Measurements from ENCODE around the genes NNT and HCN1.

GRCh38 chr5:41181845-41182603 is 31.3 kb downstream of the C6 start:
- RRBS: no CpG with 5 or more reads among the region's 5 CpGs

GRCh38 chr5:41925444-41926121 is 502 bp downstream of the FBXO4 start:
- RRBS: 3% methylated on average over 5 of the region's 34 CpGs

GRCh38 chr5:42432353-42432761 is 9.1 kb downstream of the GHR start:
- RRBS: no CpG with 5 or more reads among the region's 2 CpGs

- RRBS: no CpG with 5 or more reads among the region's 4 CpGs
Measured at GRCh38 chr5:42515489-42516032, 92.3 kb downstream of the GHR start.

GRCh38 chr5:42554349-42554769 is 131.1 kb downstream of the GHR start:
- RRBS: no CpG with 5 or more reads among the region's 2 CpGs

GRCh38 chr5:42555745-42556409 is 132.6 kb downstream of the GHR start:
- RRBS: no CpG with 5 or more reads among the region's 8 CpGs

GRCh38 chr5:42858521-42859151 is 46.9 kb upstream of the SELENOP start:
- RRBS: no CpG with 5 or more reads among the region's 7 CpGs

DNA sequence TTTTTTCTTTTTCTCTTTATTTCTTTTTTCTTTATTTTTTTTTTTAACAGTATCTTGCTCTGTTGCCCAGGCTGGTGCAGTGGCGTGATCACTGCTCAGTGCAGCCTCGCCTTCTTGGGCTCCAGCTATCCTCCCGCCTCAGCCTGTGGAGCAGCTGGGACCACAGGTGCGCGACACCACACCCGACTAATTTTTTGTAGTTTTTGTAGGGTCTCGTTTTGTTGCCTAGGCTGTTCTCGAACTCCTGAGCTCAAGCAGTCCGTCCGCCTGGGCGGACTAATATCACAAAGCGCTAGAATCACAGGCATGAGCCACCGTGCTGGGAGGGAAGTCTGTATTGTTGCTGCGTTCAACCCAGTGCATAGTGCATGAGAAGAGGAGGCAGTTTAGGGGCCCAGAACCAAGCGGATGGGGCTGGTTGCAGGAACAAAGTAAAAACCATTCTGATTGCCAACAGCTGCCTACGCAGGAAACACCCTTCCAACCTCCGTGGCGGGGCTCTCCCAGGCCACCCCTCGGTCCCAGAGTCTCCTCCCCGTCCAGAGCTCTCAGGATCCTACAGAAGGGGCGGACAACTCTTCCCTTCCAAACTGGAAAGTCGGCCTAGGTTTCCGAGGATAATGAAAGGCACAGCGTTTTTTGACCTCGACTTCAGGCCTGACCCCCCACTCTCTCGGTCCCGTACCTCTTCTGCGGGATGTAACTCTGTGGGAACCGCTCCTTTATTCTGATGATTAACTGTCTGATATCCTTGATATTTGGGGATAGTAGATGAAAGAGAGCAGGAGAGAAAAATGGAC is 87.1 kb downstream of the ANXA2R start:
- RRBS: no CpG with 5 or more reads among the region's 29 CpGs

DNA sequence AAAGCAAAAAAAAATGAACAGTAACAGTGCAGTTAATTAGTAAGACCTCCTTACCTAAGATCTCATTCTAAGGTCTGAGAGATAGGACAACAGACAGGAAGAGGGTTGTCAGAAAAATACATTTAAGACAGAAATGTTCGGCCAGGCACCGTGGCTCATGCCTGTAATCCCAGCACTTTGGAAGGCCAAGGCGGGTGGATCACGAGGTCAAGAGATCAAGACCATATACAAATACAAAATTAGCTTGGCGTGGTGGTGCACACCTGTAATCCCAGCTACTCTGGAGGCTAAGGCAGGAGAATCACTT is 77.8 kb downstream of the ANXA2R start:
- RRBS: no CpG with 5 or more reads among the region's 5 CpGs

- RRBS: no CpG with 5 or more reads among the region's 7 CpGs
Measured at GRCh38 chr5:42990739-42991388, 49.3 kb downstream of the ANXA2R start.

DNA sequence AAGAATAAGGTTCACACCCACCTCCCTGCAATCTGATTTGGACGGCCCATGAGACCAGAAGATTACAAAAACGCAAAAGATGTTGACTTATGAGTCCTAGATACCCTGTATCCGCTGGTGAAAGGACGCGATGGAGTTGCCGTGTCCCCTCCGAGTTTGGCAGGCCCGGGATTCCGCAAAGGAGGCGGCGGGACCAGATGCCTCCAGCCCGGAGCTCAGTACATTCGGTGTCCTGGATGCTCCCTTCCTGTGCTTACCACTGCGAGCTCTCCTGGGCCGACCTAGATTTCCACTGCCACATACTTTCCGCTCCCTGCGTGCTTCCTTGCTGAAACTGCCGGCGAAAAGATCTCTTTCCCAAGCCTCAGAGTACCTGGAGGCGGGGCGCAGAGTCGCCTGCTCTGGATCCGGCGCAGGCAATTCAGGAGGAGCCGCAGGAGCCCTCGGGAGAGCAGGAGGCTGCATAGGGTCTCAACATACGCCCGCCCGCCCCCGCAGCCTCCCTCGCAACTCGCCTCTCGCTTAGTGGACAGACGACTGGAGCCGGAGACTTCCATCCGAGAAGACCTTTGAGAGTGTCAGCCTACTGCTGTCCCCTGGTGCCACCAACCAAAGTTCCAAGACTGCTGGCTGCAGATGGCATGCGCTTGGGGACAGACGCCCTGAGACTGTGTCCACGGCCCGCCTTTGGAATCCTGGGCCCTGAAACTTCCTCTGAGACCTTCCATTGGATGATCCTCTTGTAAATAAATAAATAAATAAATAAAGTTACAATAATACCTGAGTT is 39.8 kb downstream of the ANXA2R start:
- RRBS: 37% methylated on average over 4 of the region's 40 CpGs

- RRBS: no CpG with 5 or more reads among the region's 23 CpGs
Measured at GRCh38 chr5:43038364-43039055, 1.6 kb downstream of the ANXA2R start.

DNA sequence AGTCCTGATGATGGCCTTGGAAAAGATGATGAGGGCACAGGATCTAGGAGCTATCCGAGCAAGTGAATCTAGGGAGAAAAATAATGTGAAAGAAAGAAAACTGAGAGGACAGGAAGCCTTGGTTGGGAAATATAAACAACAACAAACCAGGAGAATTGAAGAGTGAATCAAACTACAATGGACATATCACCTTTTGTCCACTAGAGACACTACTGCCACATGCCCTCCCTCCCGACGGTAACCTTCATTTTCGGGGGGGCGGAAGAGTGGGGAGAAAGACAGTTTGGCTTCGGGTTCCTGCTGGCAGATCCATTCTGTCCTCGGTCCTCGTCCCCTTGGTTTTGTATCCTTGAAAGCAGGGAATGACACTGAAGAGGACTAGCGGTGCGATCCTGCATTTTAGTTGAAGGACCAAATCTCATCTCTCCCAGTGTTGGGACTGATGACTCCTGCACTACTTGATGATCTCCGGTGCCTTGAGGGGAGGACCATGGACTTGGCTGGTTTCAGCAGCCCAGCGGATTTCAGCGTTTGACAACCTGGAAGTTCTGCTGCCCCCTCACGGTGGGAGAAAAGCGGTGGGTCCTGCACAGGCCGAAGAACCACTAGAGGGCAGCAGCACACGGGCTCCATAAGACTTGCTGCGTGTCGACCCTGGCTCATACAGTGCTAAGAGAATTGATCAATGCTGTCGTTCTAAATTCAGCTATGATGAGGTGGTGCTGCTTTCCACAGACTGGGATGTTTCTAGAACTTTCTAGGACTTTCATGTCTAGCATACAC is 15.2 kb upstream of the ZNF131 start:
- RRBS: no CpG with 5 or more reads among the region's 20 CpGs

DNA sequence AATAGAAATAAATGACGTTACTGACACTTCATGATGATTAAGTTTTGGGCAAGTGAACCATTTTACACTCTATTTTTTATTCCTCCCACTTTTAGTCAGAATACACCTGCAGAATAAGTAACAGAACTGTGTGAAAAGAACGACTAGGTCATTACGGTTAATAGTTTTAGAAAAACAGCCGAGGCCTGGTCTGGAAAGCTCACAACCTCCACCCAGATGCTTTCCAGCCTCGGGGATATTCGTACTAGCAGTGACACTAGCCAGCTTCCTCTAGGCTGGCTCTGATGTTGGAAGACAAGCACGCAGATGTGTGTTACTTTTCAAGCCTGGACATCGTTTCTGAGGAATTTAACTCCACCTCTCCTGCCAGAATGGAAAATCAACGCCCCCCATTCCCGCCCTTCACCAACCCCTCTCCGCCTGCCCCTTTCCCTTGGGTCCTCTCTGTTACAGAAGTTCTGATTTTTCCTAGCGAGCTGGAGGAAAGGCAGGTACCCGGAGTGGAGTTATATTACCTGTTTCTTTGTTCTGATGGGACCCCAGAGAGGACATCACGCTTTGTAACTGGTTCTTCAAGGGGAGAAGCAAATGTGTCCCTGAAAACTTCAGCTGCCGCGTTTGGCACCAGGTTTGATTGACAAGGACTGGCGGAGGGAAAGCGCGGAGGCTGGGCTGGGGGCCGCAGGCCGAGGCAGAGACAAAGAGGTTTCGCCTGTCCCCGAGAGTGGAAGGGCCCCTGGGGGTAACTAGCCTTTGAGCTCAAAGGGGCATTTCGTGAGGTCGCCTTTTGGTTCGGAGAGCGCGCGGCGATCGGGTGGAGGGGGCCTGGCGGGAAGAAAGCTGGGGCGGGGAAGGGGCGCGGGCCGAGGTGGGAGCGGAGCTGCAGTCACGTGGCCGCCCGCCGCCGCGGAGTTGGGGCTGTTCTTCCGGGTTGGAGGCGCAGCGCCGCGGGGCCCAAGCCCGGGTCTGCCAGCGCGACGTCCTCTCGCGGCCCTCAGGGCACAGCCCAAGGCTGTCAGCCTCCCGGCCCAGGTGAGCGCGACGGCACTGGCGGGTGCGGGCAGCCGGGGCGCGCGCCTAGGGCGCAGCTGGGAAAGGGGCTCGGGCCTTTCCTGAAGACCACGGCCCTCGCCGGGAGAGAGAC is at the start of gene NNT:
Gene NNT, plus strand, starts transcription at position 918 of the 1,144 bp plus-strand sequence.
- RRBS: 1% methylated on average over 21 of the region's 69 CpGs

DNA sequence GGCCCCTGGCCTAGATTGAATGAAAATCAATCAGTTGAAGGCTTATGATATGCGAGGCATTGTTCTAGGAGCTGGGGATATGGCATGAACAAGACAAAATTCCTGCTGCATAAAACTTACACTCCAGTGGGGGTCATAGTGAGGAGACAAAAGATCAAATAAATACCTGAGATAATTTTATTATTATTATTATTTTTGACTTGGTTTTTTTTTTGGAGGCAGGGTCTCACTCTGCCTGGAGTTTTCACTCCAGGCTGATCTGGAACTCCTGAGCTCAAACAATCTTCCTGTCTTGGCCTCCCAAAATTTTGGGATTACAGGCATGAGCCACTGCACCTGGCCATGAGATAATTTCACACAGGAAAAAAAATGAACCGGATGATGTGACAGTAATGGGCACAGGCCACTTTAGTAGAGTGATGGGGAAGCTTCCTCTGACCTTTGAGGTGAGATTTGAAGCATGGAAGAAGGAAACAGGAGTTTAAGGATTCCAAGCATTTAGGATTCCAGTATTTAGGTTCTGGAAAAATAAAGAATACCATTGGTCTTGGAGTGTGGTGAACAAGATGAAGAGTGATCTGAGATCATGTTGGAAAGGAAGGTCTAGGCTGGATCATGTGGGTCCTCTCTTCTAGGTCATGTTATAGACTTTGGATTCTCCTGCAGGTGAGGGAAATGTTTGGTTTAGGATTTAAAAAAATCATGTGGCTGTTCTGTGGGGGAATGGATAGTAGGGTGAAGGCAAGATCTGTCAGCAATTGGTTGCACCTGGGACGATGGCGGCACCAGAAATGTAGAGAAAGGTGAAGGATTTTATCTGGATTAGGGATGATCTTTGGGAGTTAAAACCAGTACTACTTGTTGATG is 18.6 kb downstream of the NNT start:
- RRBS: no CpG with 5 or more reads among the region's 4 CpGs

DNA sequence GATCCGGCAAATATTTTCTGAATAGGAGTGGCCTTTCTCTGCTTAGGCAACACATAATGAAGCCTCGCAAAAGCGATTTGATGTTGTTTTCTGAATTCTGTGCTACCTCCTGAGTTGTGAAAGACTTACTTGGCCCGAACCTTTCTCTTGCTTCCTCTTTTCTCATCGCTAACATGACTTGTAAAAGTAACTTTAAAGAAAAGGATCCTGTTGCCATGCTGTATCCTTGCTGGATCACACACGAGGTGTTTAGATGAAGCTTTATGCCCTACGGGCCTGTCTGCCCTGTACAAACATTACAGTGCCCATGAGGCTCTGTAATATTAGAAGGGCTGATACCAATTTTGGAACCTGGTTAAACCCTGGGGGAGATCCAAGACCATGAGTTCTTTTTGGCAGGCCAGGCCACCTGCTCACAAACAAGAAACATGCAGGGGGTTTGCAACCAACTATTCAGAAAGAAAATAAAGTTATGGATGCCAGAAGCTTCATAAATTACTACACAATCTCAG is 149.9 kb upstream of the FGF10 start:
- RRBS: no CpG with 5 or more reads among the region's 7 CpGs

DNA sequence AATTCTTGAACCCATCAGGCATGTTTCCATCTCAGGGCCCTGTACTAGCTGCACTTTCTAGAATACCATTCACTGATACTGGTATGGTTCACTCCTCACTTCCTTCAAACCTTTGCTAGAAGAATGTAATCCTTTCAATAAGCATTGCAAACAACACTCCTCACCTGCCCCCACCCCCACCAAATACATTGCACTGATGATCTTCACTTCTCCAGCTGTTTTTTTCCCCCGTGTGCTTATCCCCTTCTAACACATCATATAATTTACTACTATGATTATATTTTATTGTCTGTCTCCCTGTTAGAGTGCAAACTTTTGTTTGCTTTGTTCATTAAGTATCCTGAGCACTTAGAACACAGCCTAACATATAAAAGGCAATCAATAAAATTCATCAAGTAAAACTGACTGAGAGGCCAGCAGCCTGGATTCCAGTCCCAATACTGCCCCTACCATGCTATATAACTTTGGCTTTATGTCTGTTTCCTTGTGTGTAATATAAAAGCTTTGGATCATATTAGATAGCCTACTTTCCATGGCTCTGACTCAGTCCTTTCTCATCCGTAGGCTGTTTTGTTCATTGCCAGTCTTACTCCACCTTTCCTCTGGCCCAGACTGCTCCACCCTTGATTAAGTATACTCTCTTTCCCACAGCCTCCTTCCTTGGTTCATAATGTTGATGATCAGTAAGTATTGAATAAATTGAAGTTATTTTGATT is 1.7 kb upstream of the MRPS30 start:
- RRBS: no CpG with 5 or more reads among the region's 2 CpGs

GRCh38 chr5:45695963-45696768 is at the start of gene HCN1:
Gene HCN1, minus strand, starts transcription at chr5:45696380.
- RRBS: no CpG with 5 or more reads among the region's 80 CpGs

GRCh38 chr5:50445132-50445757 is 4.2 kb upstream of the EMB start:
- RRBS: no CpG with 5 or more reads among the region's 11 CpGs

- RRBS: no CpG with 5 or more reads among the region's 3 CpGs
Measured at GRCh38 chr5:50710998-50711601, 44.7 kb downstream of the PARP8 start.